ENCODE measurements around a stretch of chr1.

- RAMPAGE, long total RNA, result no peak
- RRBS, result no CpG with 5 or more reads among the region's 5 CpGs
PRO-cap:
- standard, result no peak
- CoPRO, capped RNA only, 2 experiments, result no peak in any of the 2 experiments
- CoPRO, capped and uncapped RNA, 2 experiments, result no peak in any of the 2 experiments
- CoPRO, uncapped RNA only, 2 experiments, result no peak in any of the 2 experiments
CAGE:
- cytosol, long polyA plus RNA, result no peak
- long polyA plus RNA, result no peak
- nucleolus, long total RNA, result no peak
- nucleus, long polyA plus RNA, result no peak
Measured at GRCh38 chr1:89852663-89853458, 32.0 kb downstream of the LRRC8D start.

DNA sequence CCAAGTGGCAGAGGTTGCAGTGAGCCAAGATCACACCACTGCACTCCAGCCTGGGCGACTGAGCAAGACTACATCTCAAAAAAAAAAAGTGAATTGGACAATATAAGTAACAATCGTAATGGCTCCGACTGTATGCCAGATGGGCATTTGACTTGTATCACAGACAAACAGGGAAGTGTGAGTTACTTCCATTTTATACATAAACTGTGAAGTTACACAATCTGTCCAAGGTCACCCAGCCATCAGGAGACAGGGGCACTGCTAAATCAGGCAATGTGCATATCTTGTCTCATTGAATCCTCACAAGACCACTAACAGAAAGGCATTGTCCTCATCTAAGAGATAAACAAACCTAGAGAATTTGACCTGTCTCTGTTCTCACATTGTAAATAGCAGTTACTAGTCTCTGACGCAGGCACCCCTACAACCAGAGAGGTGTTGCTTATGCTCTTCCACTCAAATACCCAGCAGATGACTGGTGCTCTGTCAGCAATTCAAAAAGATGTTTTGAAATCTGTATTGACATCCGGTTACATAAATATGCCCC lies 52.1 kb upstream of the ZNF326 start:
- RAMPAGE, long total RNA, result no peak
- RRBS, result no CpG with 5 or more reads among the region's 5 CpGs
PRO-cap:
- standard, result no peak
- CoPRO, capped RNA only, 2 experiments, result no peak in any of the 2 experiments
- CoPRO, capped and uncapped RNA, 2 experiments, result no peak in any of the 2 experiments
- CoPRO, uncapped RNA only, 2 experiments, result peak in 2 of 2 experiments; most common plus-strand start position 198 of the sequence (in 1)
CAGE:
- cytosol, long polyA plus RNA, result no peak
- long polyA plus RNA, result no peak
- nucleolus, long total RNA, result no peak
- nucleus, long polyA plus RNA, result no peak

DNA sequence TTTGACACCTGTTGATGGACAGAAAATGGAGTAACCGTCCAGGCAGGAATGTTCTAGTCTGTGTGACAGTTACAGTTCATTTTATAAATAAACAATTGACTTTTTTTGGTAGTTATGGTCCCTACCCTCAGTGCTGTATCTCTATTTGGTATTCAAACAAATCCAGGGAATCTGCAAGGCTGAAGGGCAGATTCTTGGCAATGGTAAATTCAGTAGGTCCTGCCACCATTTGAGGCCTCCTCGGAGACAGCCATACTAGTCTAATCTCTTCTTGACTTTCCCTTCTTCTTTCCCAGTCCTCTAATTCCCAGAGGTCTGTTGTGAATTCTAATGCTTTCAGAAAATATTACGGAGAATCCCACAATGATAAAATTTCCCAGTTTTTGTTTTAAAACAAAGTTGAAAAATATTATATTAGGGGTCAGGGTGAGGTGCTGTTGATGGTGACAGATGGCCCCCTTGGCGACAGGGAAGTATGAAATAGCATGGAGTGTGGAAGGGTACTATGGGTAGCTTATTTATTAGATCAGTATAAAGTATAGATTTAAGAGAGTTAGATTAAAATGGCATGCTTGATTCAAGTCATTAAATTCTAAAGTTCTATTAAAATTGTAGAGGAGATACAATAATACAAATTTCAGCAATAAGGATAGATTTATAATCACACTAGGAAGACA lies 37.1 kb downstream of the ZNF326 start:
- RAMPAGE, long total RNA, result no peak
- RRBS, result no CpG with 5 or more reads among the region's 4 CpGs
PRO-cap:
- standard, result no peak
- CoPRO, capped RNA only, 2 experiments, result no peak in any of the 2 experiments
- CoPRO, capped and uncapped RNA, 2 experiments, result no peak in any of the 2 experiments
- CoPRO, uncapped RNA only, 2 experiments, result no peak in any of the 2 experiments
CAGE:
- cytosol, long polyA plus RNA, result no peak
- long polyA plus RNA, result no peak
- nucleolus, long total RNA, result no peak
- nucleus, long polyA plus RNA, result no peak

DNA sequence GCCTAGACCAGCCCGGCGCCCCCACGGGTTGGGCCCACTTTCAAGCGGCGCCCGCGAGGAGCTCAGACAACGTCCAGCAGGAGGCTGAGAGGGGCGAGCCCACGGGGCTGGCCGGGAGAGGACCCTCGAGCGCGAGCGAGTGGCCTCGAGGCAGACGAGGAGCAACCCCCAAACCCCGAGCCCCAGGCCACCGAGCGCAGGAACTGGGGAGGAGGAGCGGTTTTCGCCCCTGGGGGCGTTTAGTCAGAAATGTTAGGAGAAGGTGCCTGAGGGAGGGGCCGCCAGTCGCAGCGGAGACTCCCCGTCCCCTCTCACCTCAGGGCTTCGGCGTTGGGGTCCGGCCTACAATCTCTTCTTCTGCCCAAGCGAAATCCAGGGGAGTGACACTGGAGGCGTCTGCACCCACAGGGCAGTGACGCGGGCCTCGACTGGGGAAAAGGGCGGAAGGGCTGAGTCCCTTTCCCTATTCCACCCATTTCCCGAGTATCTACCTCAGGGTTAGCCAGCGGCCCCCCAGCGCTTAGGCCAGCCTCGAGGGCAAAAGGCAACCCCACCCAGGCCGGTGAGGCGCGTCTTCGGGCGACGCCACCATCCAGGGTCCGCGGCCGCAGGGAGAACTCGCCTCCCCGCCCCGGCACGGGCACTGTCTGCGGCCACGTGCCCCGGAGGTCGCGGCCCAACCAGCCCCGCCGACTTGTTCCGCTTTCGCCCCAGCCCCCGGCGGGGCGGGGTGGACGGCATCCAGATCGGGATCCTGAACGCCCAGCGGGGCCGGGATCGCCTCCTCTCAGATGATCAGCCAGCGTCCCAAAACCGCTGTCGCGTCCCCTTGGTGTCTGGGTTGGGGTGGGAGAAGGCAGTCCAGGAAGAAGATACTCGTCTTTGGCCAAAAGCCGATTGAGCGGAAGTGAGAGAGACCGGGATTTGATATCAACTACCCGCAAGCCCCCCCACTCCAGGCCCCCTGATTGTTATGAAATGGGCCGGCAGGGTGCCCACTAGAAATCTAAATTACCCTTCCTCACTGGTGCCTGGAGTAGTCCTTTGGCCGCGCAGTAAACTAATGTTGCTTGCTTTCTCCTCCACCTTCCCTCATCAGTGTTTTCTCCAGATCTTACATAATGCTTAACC lies 118.8 kb upstream of the BARHL2 start:
- RAMPAGE, long total RNA, result no peak
- RRBS, result 95% methylated on average over 34 of the region's 83 CpGs
PRO-cap:
- standard, result no peak
- CoPRO, capped RNA only, 2 experiments, result no peak in any of the 2 experiments
- CoPRO, capped and uncapped RNA, 2 experiments, result no peak in any of the 2 experiments
- CoPRO, uncapped RNA only, 2 experiments, result peak in 1 of 2 experiments; most common minus-strand start position 254 of the sequence (in 1)
CAGE:
- cytosol, long polyA plus RNA, result no peak
- long polyA plus RNA, result no peak
- nucleolus, long total RNA, result no peak
- nucleus, long polyA plus RNA, result no peak

DNA sequence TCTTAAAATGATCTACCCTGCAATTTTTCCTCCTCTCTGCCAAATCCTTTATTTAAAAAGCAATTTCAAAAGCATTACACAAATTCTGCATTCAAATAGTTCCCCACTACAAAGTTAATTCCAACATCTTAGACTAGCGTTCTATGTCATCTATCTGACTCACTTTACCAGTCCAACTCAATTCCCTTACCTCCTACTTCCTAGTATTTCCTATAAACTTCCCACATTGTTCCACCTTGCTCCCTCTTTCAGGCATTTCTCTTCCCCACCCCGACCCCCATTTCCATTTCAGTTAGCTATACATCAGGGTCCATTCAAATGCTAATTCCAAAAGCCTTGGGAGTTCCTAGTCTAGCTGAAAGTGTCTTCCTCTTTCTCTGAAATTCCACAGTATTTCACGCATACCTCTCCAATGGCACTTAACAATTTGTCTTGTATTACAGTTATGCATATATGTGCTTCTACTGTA lies 95.0 kb downstream of the ZNF644 start:
- RAMPAGE, long total RNA, result no peak
- RRBS, result no CpG with 5 or more reads among the region's 3 CpGs
PRO-cap:
- standard, result no peak
- CoPRO, capped RNA only, 2 experiments, result no peak in any of the 2 experiments
- CoPRO, capped and uncapped RNA, 2 experiments, result no peak in any of the 2 experiments
- CoPRO, uncapped RNA only, 2 experiments, result no peak in any of the 2 experiments
CAGE:
- cytosol, long polyA plus RNA, result no peak
- long polyA plus RNA, result no peak
- nucleolus, long total RNA, result no peak
- nucleus, long polyA plus RNA, result no peak

- RAMPAGE, long total RNA, result no peak
- RRBS, result no CpG with 5 or more reads among the region's 5 CpGs
PRO-cap:
- standard, result no peak
- CoPRO, capped RNA only, 2 experiments, result no peak in any of the 2 experiments
- CoPRO, capped and uncapped RNA, 2 experiments, result no peak in any of the 2 experiments
- CoPRO, uncapped RNA only, 2 experiments, result no peak in any of the 2 experiments
CAGE:
- cytosol, long polyA plus RNA, result no peak
- long polyA plus RNA, result no peak
- nucleolus, long total RNA, result no peak
- nucleus, long polyA plus RNA, result no peak
Measured at GRCh38 chr1:91009923-91010924, 11.6 kb downstream of the ZNF644 start.

DNA sequence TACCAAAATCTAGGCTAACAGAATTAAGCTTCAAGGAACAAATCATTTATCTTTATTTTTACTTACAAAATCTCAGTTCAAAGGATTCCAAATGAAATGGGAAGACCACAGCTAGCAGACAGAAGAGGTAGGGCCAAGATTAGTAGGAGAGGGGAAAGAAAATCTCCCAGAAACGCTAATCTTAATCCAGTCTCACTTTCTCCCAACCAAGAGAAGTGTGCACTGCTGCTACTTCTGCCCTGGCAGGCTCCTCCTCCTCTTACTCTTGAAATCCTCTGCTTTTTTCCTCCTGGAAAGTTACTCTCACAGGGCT lies 4.6 kb downstream of the ZNF644 start:
- RAMPAGE, long total RNA, result no peak
- RRBS, result no CpG with 5 or more reads among the region's 1 CpG
PRO-cap:
- standard, result no peak
- CoPRO, capped RNA only, 2 experiments, result no peak in any of the 2 experiments
- CoPRO, capped and uncapped RNA, 2 experiments, result no peak in any of the 2 experiments
- CoPRO, uncapped RNA only, 2 experiments, result no peak in any of the 2 experiments
CAGE:
- cytosol, long polyA plus RNA, result no peak
- long polyA plus RNA, result no peak
- nucleolus, long total RNA, result no peak
- nucleus, long polyA plus RNA, result no peak

DNA sequence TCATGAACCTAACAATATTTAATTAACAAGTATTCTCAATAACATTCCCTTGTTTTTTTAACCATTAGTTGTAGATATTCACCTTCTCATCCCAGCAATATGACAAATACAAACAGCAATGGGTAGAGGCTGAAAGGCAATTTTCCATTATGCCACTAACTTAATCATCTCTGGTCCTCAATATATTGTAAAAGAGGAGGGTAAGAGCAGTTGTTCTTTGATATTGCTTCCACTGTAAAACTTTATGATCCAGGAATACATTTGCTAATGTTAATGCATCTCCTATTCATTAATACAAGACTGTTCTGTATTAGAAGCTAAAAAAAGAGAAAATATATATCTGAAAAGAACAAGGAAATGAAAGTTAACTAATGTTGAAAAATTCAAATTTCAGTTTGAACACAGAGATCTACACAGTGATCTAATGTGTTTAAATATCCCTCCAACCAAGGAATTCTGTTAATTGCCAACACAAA lies 1.9 kb downstream of the ZNF644 start:
- RAMPAGE, long total RNA, result no peak
PRO-cap:
- standard, result no peak
- CoPRO, capped RNA only, 2 experiments, result no peak in any of the 2 experiments
- CoPRO, capped and uncapped RNA, 2 experiments, result no peak in any of the 2 experiments
- CoPRO, uncapped RNA only, 2 experiments, result no peak in any of the 2 experiments
CAGE:
- cytosol, long polyA plus RNA, result no peak
- long polyA plus RNA, result no peak
- nucleolus, long total RNA, result no peak
- nucleus, long polyA plus RNA, result no peak

DNA sequence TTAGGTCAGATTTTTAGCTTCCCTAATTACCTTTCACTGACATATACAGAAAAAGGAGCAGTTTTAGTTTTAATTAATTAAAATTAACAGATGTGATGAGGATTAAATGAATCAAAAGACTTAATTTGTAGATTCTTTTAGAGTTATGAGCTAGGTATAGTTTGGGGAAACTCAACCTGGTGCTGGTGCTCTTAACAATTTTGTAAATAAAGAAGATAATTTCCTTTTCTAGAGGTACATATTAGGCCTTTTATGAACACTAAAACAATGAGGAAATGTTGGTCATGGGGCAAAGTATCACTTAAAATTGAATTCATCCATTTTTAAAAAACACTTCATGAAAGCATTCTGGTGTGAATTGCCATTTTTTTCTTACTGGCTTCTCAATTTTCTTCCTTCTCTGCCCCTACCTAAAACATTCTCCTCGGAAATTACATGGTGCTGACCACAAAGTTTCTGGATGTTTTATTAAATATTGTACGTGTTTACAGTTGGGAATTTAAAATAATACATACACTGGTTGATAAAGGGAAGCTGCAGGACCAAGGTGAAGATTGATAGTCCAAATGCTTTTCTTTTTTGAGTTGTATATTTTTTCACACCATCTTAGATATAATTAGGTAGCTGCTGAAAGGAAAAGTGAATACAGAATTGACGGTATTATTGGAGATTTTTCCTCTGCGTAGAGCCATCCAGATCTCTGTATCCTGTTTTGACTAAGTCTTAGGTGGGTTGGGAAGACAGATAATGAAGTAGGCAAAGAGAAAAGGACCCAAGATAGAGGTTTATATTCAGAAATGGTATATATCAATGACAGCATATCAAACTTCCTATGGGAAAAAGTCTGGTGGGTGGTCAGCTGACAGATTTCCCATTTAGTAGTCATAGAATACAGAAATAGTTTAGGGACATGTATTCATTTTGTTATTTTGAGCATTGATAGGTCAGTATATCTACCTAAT lies 24.3 kb downstream of the CDC7 start:
- RAMPAGE, long total RNA, result no peak
- RRBS, result no CpG with 5 or more reads among the region's 4 CpGs
PRO-cap:
- standard, result no peak
- CoPRO, capped RNA only, 2 experiments, result no peak in any of the 2 experiments
- CoPRO, capped and uncapped RNA, 2 experiments, result no peak in any of the 2 experiments
- CoPRO, uncapped RNA only, 2 experiments, result peak in 2 of 2 experiments; most common plus-strand start position 46 of the sequence (in 1)
CAGE:
- cytosol, long polyA plus RNA, result no peak
- long polyA plus RNA, result no peak
- nucleolus, long total RNA, result no peak
- nucleus, long polyA plus RNA, result start-site peak on the plus strand centred at position 498 of the sequence, 127 bp wide, 97 and 70 reads in 2 replicates

DNA sequence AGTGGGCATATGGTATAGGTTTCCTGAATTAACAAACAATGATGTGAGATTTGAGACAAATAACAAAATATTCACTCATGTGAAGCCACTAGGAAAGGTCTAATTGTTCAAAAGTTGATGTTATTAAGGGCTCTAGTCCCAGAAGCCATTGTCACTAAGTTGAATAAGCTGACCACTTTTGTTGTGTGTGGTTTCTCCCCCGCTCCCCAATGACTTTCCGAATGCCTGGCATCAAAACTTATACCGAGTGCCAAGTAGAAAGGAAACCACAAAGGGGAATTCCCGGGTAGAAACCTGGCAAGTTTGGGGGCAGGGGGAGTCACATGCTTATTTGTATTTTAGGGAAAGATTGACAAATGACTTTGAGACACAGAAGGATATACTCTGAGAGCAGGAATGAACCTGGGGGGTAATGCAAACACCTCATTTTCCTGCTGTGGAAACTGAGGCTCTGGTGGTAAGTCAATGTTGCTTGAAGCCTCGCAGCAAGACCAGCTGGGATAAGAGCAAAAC lies 154.1 kb downstream of the TGFBR3 start:
- RAMPAGE, long total RNA, result no peak
- RRBS, result no CpG with 5 or more reads among the region's 5 CpGs
PRO-cap:
- standard, result no peak
- CoPRO, capped RNA only, 2 experiments, result no peak in any of the 2 experiments
- CoPRO, capped and uncapped RNA, 2 experiments, result no peak in any of the 2 experiments
- CoPRO, uncapped RNA only, 2 experiments, result no peak in any of the 2 experiments
CAGE:
- cytosol, long polyA plus RNA, result no peak
- long polyA plus RNA, result no peak
- nucleolus, long total RNA, result no peak
- nucleus, long polyA plus RNA, result no peak

DNA sequence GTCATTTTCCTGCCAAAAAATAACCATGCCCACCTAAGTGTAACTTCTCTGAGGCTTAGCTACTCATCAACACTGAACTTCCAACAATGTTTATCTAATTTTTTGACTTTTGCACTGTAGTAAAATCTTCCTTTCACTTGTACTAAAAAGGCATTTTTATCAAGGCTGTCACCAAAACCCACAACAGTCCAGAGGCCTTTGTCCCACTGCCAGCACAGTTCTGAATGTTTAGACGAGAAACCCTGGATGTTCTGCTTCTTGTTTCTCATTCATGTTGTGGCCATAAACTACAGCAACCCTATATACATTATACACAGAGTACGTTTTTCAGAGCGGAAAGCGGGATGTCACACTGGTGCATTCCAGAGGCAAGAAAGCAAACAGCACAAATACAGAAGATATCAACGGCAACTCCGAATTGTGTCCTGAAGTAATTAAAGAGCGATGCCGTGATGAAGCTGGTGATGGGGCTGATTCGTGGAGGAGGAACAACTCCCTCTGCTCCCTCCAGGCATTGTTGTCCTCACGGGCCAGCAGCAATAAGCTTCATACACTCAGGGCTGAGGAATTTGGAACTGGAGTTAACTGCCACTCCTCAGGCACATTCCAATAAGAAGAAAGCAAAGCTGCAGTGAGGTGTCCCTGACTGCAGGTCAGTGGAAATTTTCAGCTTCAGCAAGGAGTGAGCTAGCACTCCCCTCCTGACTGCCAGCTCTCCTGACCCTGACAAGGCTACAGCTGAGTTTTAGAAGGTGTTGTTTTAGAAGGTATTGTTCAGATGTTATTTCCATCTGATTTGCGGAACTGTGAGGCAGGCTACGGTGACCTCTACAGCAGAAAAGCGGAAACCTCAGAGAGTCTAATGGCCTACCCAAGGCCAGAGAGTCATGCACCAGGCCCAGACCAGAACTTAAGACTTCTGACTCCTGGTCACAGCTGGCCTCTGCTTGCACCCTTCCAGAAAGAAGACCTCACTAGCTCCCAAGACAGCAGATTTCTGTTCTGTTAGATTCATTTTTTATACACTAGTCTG lies 149.0 kb downstream of the TGFBR3 start:
- RAMPAGE, long total RNA, result no peak
- RRBS, result no CpG with 5 or more reads among the region's 13 CpGs
PRO-cap:
- standard, result no peak
- CoPRO, capped RNA only, 2 experiments, result no peak in any of the 2 experiments
- CoPRO, capped and uncapped RNA, 2 experiments, result no peak in any of the 2 experiments
- CoPRO, uncapped RNA only, 2 experiments, result no peak in any of the 2 experiments
CAGE:
- cytosol, long polyA plus RNA, result no peak
- long polyA plus RNA, result no peak
- nucleolus, long total RNA, result no peak
- nucleus, long polyA plus RNA, result no peak

DNA sequence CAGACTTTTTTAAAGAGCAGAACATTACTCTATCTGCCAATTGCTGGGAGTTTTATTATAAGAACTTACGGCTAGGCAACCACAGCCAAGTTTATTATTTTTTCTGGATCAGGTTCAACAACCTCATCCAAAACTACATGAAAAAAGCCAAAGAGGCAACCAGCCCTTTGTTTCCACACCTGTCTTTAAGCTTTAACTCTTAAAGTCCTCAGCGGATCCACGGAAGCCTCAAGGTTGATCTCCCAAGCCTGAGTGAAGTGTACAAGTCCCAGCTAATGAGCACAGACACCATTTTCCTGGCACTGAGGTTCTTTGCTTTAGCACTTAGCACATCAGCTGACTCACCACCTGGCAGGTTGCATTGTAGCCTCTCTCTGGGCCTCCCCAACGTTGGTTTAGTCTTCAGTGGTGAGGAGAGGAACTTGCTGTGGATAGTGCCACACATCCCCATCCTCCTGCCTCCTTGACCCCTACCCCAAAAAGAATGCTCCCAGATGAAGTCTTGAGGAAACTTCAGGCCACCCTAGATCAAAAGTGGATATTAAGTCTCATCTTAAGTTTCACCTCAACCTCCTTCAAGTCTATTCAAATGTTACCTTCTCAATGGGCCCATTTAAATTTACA lies 143.0 kb downstream of the TGFBR3 start:
- RAMPAGE, long total RNA, result no peak
- RRBS, result no CpG with 5 or more reads among the region's 4 CpGs
PRO-cap:
- standard, result no peak
- CoPRO, capped RNA only, 2 experiments, result no peak in any of the 2 experiments
- CoPRO, capped and uncapped RNA, 2 experiments, result no peak in any of the 2 experiments
- CoPRO, uncapped RNA only, 2 experiments, result no peak in any of the 2 experiments
CAGE:
- cytosol, long polyA plus RNA, result no peak
- long polyA plus RNA, result no peak
- nucleolus, long total RNA, result no peak
- nucleus, long polyA plus RNA, result no peak

GRCh38 chr1:91751127-91751916 lies 134.6 kb downstream of the TGFBR3 start:
- RAMPAGE, long total RNA, result no peak
- RRBS, result no CpG with 5 or more reads among the region's 5 CpGs
PRO-cap:
- standard, result no peak
- CoPRO, capped RNA only, 2 experiments, result no peak in any of the 2 experiments
- CoPRO, capped and uncapped RNA, 2 experiments, result no peak in any of the 2 experiments
- CoPRO, uncapped RNA only, 2 experiments, result no peak in any of the 2 experiments
CAGE:
- cytosol, long polyA plus RNA, result no peak
- long polyA plus RNA, result no peak
- nucleolus, long total RNA, result no peak
- nucleus, long polyA plus RNA, result no peak

DNA sequence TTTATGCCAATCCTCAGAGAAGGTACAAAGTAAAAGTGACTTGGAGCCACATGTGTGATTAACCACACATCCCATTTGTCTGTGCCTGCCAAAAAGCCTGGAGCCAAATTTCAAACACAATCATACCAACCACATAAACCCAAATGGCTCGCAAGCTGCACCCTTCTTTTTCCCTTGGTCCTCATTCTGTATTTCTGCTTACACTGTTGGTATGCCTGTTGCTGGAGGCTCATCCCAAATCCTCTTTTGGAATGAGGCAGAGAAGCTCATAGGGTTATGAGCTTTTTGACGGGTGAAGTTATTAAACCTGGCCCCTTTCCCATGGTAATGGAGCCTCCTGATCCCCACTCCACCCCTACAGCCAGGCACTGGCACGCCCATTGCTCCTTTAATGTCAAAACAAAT lies 93.9 kb downstream of the TGFBR3 start:
- RAMPAGE, long total RNA, result no peak
- RRBS, result no CpG with 5 or more reads among the region's 3 CpGs
PRO-cap:
- standard, result no peak
- CoPRO, capped RNA only, 2 experiments, result no peak in any of the 2 experiments
- CoPRO, capped and uncapped RNA, 2 experiments, result no peak in any of the 2 experiments
- CoPRO, uncapped RNA only, 2 experiments, result no peak in any of the 2 experiments
CAGE:
- cytosol, long polyA plus RNA, result no peak
- long polyA plus RNA, result no peak
- nucleolus, long total RNA, result no peak
- nucleus, long polyA plus RNA, result no peak

DNA sequence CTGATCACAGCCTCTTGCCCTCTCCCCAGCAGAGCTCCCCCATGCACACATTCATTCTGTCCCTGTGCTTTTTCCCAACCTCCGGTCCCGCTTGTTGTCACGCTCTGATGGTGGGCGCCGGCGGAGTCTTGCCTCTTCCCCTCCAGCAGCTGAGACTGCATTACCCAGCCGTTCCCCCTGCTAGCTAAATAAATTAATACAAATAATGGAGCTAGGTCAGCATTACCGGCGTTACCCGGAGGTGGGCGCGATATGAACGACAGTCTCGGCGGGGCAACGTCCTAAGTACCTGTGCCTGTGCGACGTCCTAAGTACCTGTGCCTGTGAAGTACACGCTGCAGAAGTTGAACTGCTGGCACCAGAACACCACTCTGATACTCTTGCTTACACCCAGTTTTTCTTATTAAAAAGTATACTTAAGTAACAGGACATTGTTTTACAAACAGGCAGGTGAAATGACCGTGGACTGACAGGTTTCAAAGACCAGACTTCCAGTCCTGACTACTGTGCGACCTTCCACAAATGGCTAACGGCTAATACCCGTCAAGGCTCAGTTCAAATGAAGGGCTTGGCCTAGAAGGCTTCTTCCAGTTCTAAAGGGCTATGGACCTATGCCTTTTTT lies 781 bp upstream of the TGFBR3 start:
- RAMPAGE, long total RNA, result no peak
- RRBS, result 89% methylated on average over 4 of the region's 23 CpGs
PRO-cap:
- standard, result no peak
- CoPRO, capped RNA only, 2 experiments, result no peak in any of the 2 experiments
- CoPRO, capped and uncapped RNA, 2 experiments, result no peak in any of the 2 experiments
- CoPRO, uncapped RNA only, 2 experiments, result no peak in any of the 2 experiments
CAGE:
- cytosol, long polyA plus RNA, result no peak
- long polyA plus RNA, result no peak
- nucleolus, long total RNA, result no peak
- nucleus, long polyA plus RNA, result no peak

DNA sequence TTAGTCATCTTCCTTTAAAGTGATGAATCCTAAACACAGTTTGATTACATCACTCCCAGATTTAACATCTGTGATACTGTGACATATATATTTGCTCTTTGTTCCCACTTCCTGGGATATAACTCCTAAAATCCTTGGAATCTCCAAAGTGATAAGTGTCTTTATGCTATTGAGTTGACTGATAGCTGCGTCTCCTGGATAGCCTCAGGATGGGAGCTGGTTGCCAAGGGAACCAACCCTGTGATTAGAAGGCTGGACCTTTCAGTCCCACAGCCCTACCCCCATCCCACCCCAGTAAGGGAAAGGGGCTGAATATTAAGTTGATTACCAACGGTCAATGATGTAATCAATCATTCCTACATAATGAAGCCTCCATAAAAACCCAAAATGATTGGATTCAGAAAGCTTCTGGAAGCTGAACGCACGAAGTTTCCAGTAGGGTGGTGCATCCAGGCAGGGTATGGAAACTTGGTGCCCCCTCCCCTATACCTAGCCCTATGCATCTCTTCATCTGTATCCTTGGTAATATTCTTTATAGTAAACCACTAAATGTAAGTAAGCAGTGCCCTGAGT lies 21.4 kb downstream of the GLMN start:
- RAMPAGE, long total RNA, result no peak
- RRBS, result no CpG with 5 or more reads among the region's 4 CpGs
PRO-cap:
- standard, result no peak
- CoPRO, capped RNA only, 2 experiments, result no peak in any of the 2 experiments
- CoPRO, capped and uncapped RNA, 2 experiments, result no peak in any of the 2 experiments
- CoPRO, uncapped RNA only, 2 experiments, result no peak in any of the 2 experiments
CAGE:
- cytosol, long polyA plus RNA, result no peak
- long polyA plus RNA, result no peak
- nucleolus, long total RNA, result no peak
- nucleus, long polyA plus RNA, result no peak

- RAMPAGE, long total RNA, result no peak
- RRBS, result no CpG with 5 or more reads among the region's 2 CpGs
PRO-cap:
- standard, result no peak
- CoPRO, capped RNA only, 2 experiments, result no peak in any of the 2 experiments
- CoPRO, capped and uncapped RNA, 2 experiments, result no peak in any of the 2 experiments
- CoPRO, uncapped RNA only, 2 experiments, result no peak in any of the 2 experiments
CAGE:
- cytosol, long polyA plus RNA, result no peak
- long polyA plus RNA, result no peak
- nucleolus, long total RNA, result no peak
- nucleus, long polyA plus RNA, result no peak
Measured at GRCh38 chr1:92363782-92364416, 65.0 kb downstream of the RPAP2 start.